ENCODE measurements around the genes MAGEC2, EOLA1, HSFX3 and HSFX4.

DNA sequence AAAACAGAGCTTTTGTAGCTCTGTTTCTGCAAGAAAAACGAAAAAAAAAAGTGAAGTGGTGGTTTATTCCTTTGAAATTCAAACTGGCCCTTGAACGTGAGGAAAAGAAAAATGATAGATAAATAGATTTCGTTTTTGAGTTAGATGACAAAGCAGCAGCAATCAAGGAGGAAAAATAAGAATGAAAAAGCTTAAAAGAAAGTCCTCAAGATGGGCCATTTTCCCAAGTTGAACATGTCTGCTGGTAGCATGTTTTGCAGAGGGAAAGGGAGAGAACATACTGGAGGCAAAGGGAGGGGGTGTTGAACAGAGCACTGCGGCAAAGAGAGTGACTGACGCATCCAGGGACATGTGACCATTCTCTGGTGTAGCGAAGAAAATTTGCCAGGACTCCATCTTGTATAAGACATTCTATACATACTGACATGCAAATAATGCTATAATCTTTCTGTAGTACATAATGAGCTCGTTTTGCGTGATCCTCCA, 205.8 kb upstream of the SOX3 start:
- PRO-cap, result no peak

- PRO-cap, result no peak
Measured at GRCh38 chrX:140783111-140783650, 219.2 kb upstream of the SPANXB1 start.

GRCh38 chrX:142194146-142194497, 11.0 kb downstream of the MAGEC2 start:
- PRO-cap, result no peak

GRCh38 chrX:142205120-142205458, at the start of gene MAGEC2:
Gene MAGEC2 (minus strand): TSS chrX:142205290.
- PRO-cap, result no peak

- PRO-cap, result no peak
Measured at GRCh38 chrX:142703225-142703524, 322.6 kb upstream of the SPANXN4 start.

- PRO-cap, result no peak
Measured at GRCh38 chrX:148128844-148129253, 147.7 kb downstream of the FMR1NB start.

- PRO-cap, result no peak
Measured at GRCh38 chrX:149497794-149498101, 7.4 kb downstream of the IDS start.

GRCh38 chrX:149512198-149512763, 7.2 kb upstream of the IDS start:
- PRO-cap, result no peak

- PRO-cap, result bidirectional peak, plus-strand start at chrX:149541048, minus-strand start at chrX:149540874
Measured at GRCh38 chrX:149540264-149541278, at the start of gene EOLA1. Gene EOLA1 (plus strand): TSS chrX:149541012.

GRCh38 chrX:149549795-149550245, at the start of gene HSFX3:
Gene HSFX3 (minus strand): TSS chrX:149549924.
- PRO-cap, result no peak

GRCh38 chrX:149829218-149830095, 47.7 kb downstream of the MAGEA9 start:
- PRO-cap, result no peak

DNA sequence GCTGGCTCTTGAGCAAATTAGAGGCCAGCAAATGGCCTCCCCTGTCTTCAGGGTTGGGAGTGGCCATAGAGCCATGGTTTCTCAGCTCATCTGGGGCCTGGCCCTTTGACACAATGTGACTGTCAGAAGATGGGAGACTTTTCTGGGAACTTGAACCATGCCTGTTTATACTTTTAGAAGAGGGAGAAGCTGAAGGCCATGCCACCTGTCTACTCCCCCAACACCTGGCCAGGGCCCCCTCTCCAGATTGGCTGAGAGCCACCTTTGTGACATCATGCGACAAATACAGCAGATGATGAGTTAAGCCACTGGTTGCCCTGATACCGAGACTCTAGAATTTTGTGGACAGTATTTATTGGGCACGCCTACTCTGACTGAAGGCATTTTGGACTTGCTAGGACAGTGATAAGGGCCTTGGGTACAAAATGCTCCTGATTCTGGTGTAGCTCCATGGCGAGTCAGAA, at the start of gene HSFX4:
Gene HSFX4 (plus strand): TSS at position 379 of the 464 bp plus-strand sequence.
- PRO-cap, result no peak

- PRO-cap, result no peak
Measured at GRCh38 chrX:149937176-149938169, 818 bp downstream of the EOLA2 start.

GRCh38 chrX:149939347-149940513, 1.4 kb upstream of the EOLA2 start:
- PRO-cap, result unidirectional peak, plus-strand start at chrX:149939645; unidirectional peak, plus-strand start at chrX:149939807; bidirectional peak, plus-strand start at chrX:149940187, minus-strand start at chrX:149939994; bidirectional peak, plus-strand start at chrX:149940723, minus-strand start at chrX:149940392

DNA sequence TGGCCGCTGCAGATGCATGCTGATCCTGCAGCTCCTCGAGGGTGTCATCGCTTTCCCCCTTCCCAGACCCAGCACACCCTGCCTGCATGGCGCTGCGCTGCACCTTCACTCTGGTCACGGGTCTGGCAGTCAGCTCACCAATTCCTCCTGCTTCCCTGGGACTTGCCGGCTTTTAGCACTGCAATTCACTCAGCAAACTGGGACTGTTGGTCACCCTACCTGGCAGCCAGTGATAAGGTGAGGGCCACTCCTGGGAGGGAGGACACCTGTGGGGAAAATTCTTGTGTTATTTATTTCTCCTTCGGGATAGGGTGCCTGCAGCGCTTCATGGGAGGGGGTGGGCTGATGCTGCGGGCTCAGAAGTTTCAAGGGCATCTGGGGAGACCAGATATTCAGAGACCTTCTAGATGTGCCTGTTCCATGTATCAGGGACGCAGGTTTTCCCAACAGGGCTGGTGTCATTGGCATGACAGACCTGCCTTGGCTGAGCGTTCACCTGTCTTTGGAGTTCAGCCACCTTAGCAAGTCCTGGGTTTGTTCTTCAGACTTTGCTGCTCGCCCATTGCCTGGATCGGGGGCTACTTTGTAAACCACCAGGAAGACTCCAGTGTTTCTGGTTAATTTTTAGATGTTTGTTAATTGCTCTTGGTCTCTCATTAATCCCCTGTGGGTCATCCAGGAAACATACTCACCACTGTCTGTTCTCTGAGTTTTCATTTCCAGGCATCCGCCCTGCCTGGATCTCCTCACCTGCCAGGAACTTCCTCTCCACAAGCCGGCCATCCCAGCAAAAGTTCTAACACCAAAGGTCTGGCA, 7.7 kb upstream of the EOLA2 start:
- PRO-cap, result no peak

- PRO-cap, result no peak
Measured at GRCh38 chrX:150084956-150085238, 146.6 kb upstream of the EOLA2 start.

DNA sequence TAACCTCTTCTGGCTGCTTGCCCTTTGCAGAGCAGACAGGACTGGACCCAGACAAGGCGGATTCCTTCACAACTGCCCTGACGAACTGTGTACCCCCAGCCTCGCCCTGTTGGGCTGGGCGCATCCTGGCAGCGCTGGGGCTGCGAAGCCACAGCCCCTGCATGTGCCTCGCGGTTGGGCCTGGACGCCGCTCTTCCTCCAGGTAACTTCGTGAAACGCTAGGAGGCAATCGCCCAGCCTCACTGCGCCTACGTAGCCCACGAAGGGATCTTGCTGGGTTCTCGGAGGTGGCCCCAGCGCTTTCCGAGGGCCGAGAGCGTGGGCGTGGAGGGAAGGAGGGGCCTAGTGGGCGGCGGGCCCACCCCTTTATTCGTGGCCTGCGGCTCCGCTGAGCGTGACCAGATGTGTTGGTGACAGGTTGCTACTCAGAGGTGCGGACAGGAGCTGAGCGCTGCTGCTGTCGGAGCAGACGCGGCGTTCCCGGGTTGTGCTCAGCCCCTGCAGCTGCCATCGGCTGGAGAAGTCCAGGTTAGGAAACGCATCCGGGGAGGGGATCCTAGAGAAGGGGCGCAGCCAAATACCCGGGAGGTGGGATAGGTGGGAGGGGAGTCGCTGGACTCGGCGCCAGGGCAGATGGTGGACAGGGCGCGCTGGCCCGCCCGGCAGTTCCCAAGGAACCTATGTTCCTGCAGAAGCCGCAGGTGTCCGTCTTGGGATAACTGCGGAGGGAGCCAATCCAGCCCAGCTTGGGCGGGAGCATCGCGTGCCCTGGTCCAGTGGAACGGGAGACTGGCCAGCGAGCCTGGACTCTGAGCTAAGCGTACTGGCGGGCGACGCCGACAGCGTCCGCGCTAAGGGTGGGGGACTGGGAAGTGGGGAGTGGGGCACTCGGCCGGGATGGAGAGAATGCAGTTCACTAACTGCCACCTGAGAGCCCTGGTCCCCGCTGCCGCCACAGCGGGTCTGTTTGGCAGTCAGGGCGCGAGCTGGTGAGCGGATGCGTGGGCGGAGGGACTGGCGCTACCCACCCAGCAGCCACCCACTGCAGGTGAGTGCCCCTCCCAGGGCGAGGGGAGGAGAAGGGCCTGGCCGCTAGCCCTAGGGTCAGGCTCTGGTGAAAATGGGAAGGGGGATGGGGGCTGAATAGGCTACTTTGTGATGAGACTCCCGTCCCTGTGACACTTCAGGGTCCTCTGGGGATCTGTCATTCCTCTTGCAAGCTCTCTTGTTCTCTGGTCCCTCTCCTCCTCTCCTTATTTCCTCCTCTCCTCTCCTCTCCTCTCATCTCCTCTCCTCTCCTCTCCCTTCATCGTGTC, 1.5 kb upstream of the MAMLD1 start:
- PRO-cap, result no peak

- PRO-cap, result no peak
Measured at GRCh38 chrX:150372174-150372772, 9.2 kb downstream of the MAMLD1 start.

- PRO-cap, result no peak
Measured at GRCh38 chrX:150480662-150481190, 87.7 kb upstream of the MTM1 start.

DNA sequence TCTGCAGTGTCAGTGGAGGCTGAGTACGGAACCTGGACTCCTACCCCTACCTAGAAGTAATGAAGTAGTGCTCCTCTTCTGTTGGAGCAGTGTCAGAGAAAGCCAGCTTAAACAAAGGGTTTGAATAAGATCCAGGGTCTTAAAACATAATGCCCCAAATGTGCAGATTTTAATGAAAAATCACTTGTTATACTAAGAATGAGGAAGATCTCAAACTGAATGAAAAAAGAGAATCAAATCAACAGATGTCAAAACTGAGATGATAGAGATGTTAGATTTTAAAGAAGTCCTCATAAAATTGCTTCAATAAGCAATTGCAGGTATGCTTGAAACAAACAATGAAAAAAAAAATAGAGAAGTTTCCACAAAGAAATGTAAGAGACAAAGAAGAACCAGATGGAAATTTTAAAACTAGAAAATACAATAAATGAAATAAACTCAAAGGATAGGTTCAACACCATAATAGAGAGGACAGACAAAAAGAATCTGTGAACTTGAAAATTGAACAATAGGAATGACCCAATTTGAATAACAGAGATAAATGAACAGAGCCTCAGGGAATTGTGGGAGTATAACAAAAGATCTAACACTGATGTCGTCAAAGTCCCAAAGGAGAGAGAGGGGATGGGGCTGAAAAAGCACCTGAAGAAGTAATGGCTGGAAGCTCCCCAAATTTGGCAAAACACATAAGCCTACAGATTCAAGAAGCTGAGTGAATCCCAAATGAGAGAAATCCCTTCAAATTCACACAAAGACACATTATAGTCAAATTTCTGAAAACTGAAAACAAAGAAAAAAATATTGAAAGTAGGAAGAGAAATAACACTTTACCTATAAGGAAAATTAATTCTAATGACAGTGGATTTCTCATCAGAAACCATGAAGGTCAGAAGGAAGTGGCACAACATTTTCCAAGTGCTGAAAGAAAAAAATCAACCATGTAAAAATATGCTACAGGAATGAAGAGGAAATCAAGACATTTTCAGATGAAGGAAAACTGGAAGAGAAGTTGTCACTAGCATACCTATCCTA, 11.8 kb downstream of the MTMR1 start:
- PRO-cap, result no peak

All from left lung (tissue), 1 donor.